Epithelial cell of alveolus of lung (primary cell): ENCODE measurements around the gene CLINT1.

GRCh38 chr5:157283223-157283844 lies 17.4 kb downstream of the CYFIP2 start:
- RAMPAGE, long total RNA = no peak
- RRBS = no CpG with 5 or more reads among the region's 4 CpGs

DNA sequence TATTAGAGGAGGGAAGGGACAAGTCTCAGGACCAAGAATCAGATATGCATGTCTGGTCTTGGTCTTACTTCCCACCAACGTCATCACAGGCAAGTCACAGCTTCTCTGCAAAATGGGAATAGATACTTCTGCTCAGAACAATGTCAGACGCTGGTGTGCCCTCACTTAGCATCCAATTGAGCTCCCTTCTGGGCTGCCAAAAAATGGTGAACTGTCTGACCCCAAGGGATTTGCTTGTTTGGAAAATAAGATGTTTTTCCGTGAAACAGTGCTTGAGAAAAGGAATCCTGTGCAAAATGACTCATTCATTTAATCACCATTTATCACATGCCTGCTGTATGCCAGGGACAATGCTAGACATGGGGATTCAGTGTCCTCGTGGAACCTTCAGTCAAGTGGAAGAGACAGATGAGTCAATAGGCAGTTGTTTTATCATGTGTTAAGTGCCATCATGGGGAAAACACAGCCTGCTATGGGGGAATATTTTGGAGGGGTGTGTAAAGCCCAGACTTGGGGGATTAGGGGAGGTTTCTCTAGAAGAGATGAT lies 3.6 kb downstream of the NIPAL4 start:
- RAMPAGE, long total RNA = no peak
- RRBS = no CpG with 5 or more reads among the region's 4 CpGs

DNA sequence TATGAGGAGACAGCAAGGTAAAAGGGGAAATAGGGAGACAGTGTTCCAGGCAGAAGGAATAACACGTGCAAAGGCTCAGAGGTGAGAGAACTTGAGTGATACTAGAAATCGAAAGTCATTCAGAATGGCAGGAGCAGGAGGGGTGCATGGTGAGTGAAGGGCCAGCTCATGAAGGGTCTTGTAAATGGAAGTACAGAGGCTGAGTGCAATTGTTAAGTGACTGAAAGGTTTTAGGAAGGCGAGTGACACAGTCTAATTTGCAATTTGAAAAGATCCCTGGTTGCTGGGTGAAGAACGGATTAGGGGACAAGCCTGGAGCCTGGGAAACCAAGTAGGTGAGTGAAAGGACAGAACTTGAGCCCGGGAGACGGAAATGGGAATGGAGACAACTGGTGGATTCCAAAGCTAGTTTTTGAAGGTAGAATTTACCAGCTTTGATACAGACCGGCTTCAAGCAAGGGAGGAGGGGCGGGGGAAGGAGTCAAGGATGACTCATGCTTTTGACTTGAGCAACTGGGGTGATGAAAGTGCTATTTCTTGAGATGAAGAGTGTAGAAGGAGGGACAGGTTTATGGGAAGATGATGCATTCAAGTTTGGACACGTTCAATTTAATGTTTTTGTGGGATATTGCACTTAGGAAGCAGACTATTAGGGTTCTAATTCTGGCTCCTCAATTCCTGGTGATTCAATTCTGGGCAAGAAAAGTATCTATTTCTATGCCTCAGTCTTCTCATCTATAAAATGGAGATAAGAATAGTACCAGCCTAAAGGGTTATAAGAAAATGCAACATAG lies 4.3 kb downstream of the NIPAL4 start:
- RAMPAGE, long total RNA = no peak
- RRBS = 13% methylated on average over 2 of the region's 9 CpGs

DNA sequence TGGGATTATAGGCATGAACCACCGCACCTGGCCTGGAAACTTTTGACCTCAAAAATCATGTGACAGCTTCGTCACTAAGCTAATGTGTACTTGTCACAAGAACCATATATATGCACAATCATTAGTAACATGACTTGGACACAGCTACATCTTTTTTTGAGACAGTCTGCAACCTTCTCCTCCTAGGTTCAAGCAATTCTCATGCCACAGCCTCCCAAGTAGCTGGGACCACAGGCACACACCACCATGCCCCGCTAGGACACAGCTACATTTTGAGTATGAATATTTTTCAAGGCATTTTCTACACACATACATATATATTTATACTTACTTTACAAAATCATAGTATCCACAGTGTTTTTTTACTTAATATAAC lies 40.0 kb downstream of the NIPAL4 start:
- RAMPAGE, long total RNA = no peak
- RRBS = no CpG with 5 or more reads among the region's 3 CpGs

DNA sequence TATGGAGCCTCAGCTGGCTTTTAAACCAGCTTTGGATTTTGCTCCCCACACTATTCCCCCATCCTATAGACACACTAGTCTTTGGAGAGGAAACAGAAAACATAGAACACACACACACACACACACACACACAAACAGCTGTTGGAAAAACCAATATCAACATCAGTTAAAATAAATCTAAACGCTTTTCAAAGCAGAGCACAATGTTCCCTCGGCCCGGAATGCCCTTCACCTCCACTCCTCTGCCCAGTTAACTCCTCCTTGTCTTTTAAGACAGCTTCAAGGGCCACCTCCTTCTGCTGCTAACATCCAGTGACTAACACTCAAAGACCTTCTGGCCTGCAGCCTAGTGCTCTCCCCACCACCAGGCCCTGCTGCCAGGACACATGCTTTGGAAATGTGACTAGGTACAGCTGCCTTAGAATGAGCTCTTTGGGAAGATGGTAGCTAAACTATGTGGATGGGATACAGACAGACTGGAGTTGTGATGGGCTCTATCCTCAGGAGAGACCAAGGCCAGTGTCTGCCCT lies 56.9 kb downstream of the NIPAL4 start:
- RAMPAGE, long total RNA = no peak
- RRBS = no CpG with 5 or more reads among the region's 3 CpGs

DNA sequence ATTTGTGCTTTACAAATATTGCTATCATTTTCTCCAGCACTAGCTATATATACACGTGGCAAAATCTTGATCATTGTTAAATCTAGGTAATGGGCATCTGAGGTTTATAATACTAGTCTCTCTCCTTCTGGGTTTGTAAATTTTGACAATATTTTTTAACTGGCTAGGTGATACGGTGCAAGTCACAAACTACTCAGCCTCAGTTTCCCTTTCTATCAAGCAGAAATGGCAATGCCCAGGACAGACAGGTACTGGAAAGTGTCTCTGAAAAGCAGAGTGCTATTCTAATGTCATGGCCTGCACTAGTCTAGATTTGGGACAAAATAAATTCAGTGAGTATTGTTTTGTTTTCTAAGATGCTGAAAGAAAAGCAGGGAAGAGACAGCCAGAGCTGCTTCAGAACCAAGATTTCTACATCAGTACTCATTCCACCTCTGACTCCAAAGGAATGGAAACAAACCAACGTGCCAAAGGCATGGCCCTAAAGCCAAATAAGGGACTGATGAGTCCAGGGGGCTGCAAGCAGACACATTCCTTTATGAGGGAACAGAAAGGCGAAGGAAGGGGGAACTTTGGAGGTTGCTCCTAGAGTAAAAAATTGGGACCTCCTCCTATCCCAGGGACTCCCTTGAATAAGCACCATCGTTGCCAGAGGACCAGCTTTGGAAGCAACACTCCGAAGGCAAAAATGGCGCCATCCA lies 31.9 kb downstream of the ADAM19 start:
- RAMPAGE, long total RNA = no peak
- RRBS = no CpG with 5 or more reads among the region's 7 CpGs

DNA sequence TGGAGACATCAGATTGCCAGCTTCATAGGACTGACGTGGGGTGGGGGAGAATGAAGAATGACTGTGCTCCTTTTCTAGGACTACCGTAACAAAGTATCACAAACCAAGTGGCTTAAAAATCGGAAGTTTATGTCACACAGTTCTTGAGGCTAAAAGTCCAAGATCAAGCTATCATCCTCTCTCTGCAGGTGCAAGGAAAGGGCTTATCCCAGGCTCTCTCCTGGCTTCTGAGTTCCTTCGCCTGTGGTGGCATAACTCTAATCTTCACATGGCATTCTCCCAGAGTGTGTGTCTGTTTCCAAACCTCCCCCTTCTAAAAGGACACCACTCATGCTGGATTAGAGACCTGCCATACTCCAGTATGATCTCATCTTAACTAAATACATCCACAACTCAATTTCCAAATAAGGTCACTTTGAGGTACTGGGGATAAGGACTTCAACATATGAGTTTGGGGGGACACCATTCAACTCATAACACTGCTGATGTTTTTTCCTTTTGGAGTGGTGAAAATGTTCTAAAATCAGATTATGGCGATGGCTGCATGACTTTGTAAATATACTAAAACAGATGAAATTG lies 25.4 kb downstream of the ADAM19 start:
- RAMPAGE, long total RNA = no peak
- RRBS = no CpG with 5 or more reads among the region's 5 CpGs

DNA sequence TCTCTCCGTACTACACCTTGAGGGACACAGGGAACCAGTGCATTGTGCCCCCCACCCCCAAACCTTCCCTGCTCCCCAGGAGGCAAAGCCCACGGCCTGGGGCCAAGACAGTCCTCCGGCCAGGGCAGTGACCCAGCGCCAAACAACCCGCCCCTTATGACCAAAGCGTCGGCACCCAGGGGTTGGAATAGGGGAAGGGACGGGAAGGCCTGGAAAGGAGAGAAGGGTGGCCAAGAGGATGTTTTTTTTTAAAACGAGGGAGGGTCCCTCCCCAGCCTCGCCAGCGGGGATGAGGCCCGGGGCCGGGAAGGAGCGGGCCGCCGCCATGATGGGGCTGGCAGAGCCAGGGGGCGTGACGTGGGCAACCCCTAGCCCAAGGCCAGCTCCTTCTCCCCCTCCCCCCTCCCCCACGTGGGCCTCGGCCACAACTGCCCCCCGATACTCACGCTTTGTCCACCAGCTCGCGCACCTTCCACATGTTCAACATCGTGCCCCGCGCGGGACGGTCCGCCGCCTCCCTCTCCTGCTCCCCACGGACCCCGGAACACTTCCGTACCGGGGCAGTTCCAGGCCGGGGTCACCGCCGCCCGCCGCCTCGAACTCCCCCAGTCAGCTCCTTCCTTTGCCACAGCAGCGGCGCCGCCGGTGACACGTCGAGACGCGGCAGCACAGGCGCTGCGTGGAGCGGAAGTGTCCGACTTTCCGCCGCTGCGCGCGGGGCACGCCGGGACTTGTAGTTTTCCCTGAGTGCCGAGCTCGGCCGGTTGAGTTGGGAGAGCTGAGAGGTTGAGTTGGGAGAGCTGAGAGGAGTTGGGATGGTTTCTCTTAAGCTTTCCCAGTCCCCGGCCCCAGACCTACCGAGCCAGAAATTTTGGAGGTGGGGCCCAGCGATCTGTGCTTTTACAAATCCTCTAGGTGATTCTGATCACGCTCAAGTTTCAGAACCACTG lies at the start of gene CLINT1:
Gene CLINT1 (minus strand): TSS at position 662 of the 950 bp plus-strand sequence.
- RAMPAGE, long total RNA = start-site peak on the minus strand centred at position 598 of the sequence, 160 bp wide, 2,073 and 2,186 reads in 2 replicates
- RRBS = under 1% methylated on average over 27 of the region's 67 CpGs

- RAMPAGE, long total RNA = no peak
- RRBS = no CpG with 5 or more reads among the region's 4 CpGs
These were observed 61.1 kb upstream of the CLINT1 start for GRCh38 chr5:157919930-157920466.

DNA sequence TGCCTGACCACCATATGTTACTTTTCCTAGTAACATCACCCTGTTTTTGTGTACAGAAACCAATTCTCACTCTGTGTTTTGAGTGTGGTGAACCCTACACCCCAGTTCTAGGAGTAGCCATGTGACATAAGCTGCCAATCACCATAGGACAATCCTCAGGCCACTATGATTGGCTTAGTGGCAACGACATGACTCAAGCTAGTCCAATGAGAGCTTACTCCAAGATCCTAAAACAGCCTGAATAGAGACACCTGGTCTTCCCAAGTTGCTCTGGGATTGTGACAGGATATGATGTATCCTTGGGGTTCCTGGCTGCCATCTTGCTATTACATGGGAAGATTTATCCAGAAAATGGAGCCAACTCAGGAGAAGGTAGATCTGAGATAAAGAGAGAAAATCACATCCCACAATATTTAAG lies 572.9 kb upstream of the CLINT1 start:
- RAMPAGE, long total RNA = no peak
- RRBS = no CpG with 5 or more reads among the region's 1 CpG

DNA sequence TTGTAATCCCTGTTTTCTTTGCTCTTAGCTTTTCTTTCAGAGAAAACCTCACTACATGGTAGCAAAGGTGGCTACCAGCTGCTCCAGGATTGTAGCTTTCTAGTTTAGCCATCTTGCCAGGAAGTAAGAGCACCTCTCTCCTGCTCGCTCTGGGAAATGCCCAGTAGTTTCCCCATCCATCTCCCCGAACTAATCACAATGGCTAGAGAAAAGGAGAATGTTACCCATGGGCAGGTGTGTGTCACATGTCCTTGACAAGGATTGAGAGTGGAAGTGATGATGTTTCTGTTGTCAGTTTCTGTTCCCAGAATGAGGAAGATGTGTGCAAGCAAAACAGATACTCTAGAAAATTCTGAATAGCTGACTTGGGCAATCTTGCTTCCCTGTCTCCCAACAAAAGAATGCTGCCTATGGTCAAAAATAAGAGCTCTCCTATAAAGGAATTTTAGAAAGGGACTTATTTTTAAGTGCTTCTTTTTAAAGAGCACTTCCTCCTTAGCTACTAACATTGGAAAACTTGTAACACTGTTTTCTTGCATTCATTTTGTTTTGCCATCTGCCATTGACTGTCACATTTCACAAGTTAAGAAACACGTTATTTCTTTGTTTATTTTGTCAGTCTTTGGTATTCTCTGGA lies 429.5 kb downstream of the EBF1 start:
- RAMPAGE, long total RNA = no peak
- RRBS = no CpG with 5 or more reads among the region's 3 CpGs

GRCh38 chr5:159065030-159065912 lies 34.4 kb downstream of the EBF1 start:
- RAMPAGE, long total RNA = no peak
- RRBS = no CpG with 5 or more reads among the region's 10 CpGs

DNA sequence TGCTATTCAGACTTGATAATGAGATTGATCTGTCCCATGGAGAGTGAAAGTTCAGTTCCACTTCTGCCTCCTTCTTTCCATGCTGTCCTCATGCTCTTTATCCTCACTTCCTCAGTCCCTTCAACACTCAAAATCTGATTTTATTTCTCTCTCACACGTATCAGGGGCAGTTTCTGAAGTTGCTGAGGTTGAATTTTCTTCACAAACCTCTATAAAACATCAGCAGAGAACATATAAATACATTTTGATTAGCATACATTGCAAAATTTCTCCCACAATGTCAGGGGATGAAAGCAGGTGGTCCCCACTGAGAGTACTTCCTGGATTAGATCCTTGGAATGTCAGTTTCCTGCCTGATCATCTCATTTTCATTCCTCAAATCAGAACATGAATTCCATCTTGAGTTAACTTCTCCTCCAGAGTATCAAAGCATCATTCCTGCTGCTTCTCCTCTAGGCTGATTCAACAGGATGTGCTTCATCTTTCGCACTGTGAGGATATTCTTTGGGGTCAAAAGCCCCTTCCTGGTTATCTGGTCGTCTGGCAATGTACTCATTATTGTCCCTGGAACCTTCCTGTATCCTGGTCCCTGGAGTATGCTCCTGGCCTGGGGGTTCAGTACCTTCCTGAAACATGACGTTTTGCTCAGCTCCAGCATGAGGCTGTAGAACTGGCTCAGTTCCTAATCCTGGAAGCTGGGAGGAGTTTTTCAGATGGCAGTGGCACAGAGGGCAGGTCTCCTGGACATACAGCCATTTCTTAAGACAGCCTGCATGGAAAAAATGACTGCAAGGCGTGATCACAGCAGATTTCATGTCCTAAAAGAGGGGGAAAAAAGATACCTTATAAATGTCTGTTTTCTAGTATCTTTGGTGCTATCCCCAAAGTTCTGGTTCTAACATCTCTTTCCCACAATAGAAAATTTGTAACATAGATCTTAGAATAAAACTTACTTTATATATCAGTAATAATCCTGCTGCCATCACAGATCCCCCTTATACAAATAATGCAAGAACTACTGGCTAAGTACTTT lies 50.8 kb downstream of the RNF145 start:
- RAMPAGE, long total RNA = no peak
- RRBS = no CpG with 5 or more reads among the region's 5 CpGs

DNA sequence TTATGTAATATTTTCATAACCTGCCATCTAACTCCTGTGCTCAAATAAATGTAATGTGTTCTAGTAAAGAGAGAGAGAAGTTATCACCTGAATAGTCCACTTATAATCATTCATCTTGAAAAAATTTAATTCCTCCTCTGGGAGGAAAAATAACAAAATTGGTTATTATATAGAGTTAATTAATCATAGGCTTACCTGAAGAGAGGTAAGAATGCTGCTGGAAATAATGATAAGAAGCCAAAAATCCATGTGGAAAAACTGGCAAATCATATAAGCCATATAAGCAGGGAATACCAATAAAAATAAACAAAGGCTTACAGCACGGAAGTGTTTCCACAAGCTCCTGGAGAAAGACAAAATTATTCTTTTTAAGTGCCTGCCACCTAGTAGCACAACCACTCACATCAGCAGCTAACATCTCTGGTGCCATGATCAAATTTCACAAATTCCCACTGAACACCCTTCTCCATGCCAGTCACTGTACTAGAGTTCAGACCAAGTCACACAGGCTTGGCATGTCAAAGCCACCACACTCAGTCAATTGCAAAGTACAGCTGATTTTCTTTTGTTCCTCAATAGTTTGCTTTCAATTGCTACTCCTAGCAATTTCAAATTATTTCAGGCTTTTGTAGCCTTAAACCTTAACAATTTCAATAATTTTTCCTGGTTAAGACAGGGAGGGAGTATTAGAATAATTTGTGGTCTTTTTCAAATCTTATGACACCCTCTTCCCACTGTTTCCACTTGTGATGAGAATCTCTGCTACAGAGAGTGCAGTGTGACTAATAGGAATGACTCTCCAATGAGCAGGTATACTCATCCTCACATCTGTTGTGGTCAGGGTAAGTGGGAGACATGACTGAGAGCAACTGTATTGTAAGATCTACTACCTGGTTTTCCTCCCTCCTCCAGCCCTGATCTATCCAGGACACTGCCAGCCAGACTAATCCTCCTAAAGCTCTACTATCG lies 46.3 kb downstream of the RNF145 start:
- RAMPAGE, long total RNA = no peak
- RRBS = no CpG with 5 or more reads among the region's 2 CpGs

DNA sequence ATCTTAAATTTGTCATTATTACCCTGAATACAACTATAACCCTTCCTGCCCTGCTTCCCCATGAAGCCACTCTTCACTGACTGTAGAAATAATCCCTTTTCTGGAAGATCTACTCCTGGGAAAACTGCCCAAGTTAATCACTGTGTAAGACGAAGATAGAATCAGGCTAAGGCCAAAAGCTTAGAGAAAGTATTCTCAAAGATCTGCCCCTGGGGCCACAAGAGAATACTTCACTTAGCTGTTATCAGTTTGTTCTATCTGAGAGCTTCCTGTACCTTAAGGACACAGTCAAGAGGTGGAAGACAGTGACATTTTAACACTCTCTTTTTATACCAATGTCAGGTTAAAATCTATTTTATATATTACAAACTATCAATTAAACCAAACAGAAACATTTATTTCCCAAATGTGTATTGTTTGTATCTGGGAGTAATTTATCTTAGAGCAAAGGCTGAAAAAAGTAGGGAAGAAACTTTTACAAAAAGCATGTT lies 33.8 kb downstream of the RNF145 start:
- RAMPAGE, long total RNA = no peak
- RRBS = no CpG with 5 or more reads among the region's 1 CpG

DNA sequence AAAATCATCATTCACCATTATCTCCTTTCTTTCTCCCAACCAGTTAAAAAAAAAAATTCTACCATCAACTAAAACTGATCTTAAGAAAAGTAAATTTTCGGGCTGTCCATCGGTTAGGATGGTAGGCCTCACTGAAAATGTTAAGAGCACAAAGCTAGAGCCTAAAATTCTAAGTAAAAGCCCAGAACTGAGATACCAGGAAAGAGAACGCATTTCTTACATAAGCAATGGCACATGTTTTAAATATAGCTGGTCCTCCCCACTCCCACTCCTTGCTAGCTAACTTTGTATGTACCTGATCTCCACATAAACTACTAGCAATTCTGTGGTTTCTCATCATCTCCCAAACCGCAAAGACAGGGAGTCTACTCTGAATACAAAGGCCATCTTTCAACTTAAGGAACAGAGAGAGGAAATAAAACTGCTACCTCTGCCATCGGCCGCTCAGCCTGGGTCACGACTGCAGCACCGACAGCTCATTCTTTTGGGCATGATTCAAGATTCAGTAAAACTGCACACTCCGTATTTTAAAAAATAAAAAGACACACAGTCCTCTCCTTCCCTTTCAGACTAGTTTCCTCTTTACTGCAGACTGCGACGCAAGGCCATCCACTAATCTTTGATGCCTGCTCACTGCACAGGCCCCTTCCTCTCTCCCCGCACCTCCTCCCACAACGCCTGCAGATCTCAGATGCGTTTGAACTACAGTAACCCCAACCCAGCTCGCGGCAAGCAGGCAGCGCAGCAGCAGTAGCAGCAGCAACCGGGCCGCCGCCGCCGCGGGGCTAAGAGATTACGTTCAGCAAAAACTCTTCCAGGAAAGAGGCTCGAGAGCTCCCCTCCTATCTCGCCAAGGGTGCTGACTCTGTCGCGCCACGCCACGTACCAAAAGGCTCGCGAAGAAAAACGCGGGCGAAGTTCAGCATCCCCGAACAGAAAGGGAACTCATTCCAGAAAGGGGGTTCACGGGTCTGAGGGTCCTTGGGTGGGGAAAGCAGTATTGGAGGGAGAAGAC lies 1.6 kb downstream of the RNF145 start:
- RAMPAGE, long total RNA = no peak
- RRBS = no CpG with 5 or more reads among the region's 37 CpGs

GRCh38 chr5:159331230-159332413 lies 1.3 kb upstream of the IL12B start:
- RAMPAGE, long total RNA = no peak
- RRBS = 3% methylated on average over 15 of the region's 53 CpGs

DNA sequence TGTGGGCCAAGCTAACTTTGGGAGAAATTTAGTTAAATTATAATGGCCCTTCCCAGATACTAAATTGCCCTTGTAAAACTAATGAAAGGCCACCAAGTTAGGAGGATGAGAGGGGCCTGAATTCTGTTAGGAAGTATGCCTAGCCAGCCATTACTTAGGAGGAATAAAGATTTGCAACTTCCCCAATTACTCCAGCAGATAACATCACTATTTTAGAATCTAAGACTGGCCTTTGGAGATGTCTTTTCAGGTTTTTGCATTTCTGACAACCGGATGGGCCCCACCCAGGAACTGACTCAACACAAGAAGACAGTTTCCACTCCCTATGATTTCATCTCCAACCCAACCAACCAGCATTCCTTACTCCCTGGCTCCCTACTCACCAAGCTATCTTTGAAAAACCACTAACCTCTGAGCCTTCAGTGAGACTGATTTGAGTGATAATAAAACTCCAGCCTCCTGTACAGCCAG lies 7.2 kb upstream of the IL12B start:
- RAMPAGE, long total RNA = no peak
- RRBS = no CpG with 5 or more reads among the region's 1 CpG

DNA sequence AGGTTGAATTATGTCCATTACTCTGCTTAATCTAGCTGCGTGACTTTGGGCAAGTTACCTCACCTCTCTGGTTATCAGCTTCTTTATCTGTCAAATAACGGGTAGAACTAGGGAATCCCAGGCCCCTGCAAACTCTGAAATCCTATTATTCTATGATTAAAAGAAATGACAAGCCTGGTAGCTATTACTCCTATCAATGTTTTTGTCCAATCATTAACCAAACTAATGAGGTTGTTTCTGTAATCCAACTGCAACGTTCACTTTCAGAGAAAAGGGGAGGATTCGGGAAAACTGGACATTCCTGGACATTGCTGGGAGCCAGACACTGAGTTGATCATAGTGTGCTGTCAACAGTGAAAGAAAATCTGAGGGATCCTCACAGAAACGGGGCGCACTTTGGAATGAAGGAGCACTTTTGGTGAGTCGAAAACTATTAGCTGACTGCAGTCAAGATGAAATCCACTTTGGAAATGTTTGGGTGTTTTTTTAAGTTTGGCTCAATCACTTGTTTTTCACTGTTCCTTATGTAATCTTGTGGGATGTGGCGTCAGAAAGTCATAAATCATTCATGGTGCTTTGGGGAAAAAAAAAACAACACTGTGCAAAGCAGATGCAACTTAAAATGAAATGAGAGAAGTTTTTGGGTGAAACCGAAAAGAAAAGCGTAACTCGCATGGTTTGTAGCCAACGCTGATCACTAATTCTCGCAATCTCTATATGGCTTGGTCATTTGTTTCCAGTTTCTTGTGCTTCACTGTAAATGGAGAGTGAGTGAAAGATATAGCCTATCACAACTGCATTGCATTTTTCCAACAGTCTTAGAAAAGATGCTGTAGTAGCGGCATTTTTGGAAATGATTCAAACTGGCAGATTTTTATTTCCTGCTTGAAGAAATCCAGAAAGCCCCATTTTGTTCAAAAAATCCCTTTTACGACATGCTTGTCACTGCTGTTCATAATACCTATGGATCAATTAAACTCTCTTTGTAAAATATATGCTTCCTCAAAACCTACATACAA lies 51.2 kb upstream of the ADRA1B start:
- RAMPAGE, long total RNA = no peak
- RRBS = no CpG with 5 or more reads among the region's 15 CpGs

- RAMPAGE, long total RNA = no peak
- RRBS = no CpG with 5 or more reads among the region's 9 CpGs
These were observed 3.2 kb upstream of the ADRA1B start for GRCh38 chr5:159912924-159913687.